AG10803 (cell line): ENCODE results near the genes RNF169 and DGAT2.

GRCh38 chr11:74681816-74682256 lies 49.4 kb downstream of the CHRDL2 start:
- RRBS: no CpG with 5 or more reads among the region's 5 CpGs

DNA sequence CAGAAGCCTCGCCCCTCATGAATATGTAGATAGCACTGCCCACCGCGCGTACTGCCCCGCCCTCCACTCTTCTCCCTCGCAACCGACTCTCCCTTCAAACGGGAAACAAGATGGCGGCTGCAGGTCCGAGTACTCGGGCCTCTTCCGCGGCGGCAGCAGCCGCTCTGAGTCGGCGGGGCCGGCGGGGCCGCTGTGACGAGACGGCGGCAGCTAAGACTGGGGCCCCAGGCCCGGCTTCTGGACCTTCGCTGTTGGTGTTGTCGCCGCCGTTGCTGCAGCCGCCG lies at the start of gene RNF169:
Gene RNF169, plus strand, starts transcription at position 79 of the 284 bp plus-strand sequence.
- RRBS: 1% methylated on average over 13 of the region's 30 CpGs

- RRBS: no CpG with 5 or more reads among the region's 1 CpG
Measured at GRCh38 chr11:74810013-74810421, 61.4 kb downstream of the RNF169 start.

DNA sequence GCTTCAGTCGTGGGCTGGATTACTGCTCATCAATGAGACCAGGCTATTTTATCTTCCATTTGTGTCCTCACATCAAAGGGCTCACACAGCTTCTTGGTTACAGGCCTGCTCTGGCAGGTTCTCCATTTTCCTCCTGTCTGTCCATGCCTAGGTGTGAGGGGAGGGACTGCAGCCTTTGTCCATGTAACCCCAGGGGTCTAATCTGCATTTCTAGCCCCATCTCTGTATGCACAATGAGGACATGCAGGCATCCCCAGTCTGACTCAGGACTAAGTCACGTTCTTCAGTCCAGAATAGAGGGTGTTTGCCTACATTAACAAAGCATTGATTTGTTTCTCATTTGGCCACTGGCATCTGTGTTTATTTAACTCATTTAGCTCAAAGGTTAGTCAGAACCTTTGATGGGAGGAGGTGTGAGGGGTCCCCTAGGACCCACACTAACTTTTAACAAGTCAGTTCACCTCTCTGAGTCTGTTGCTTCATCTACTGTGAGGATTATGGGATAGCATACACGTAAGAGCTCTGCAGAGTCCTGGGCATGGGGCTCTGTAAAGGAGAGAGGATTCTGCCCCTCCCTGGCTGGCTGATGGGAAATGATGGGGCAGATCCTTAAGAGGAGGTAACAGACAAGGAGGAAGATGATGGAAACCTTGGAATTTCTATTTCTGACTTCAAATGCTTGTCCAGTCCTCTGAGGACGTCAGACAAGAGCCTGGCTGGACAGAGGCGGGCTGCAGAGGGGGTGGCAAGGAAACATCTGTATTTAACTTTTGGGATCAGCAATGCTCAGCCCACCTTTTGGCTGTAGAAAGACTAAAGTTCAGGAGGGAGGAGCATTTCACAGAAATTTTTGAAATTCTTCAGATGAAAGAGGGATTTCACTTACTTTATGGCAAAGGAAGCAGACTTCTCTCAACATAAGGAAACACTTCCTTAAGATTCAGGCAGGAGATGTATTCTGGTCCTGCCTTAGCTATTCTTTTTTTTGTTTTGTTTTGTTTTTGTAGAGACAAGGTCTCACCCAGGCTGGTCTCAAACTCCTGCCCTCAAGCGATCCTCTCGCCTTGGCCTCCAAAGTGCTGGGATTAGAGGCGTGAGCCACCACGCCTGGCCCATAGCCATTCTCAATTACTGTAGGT lies 98.8 kb downstream of the XRRA1 start:
- RRBS: no CpG with 5 or more reads among the region's 9 CpGs

GRCh38 chr11:75031199-75031993 lies 42.7 kb downstream of the NEU3 start:
- RRBS: no CpG with 5 or more reads among the region's 4 CpGs

DNA sequence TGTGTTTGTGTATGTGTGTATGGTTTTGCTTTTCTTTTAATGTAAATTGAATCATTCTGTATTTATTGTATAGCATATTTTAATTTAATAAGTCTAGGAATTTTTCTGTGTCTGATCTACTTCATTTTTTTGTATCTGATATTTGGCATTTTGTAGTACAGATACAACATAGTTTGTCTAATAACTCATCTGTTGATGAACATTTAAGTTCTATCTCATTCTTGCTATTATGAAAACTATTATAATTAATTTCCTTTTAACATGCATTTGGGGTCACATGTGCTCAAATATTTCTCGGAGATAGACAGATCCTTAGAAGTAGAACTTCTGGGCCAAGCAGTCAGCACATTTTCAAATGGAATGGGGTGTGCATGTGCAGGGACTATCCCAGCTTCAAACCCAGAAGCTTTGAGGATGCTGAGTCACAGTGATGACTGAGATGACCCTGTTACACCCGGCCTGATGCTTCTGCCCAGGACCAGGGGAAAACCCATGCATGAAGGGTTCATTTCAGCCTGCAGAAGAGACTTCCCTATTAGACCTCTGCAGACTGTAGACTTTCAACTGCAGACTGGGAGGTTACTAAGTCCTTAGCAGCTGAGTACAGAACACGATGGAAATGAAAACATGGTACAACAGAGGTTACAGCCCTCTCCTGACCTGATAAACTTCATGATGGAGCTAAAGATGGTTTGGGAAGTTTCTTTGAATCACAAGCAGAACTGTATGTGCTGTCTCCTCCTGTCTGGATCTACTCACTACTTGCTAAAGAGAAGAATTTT lies 50.7 kb upstream of the SLCO2B1 start:
- RRBS: no CpG with 5 or more reads among the region's 3 CpGs

- RRBS: no CpG with 5 or more reads among the region's 8 CpGs
Measured at GRCh38 chr11:75133878-75134635, 16.9 kb upstream of the SLCO2B1 start.

DNA sequence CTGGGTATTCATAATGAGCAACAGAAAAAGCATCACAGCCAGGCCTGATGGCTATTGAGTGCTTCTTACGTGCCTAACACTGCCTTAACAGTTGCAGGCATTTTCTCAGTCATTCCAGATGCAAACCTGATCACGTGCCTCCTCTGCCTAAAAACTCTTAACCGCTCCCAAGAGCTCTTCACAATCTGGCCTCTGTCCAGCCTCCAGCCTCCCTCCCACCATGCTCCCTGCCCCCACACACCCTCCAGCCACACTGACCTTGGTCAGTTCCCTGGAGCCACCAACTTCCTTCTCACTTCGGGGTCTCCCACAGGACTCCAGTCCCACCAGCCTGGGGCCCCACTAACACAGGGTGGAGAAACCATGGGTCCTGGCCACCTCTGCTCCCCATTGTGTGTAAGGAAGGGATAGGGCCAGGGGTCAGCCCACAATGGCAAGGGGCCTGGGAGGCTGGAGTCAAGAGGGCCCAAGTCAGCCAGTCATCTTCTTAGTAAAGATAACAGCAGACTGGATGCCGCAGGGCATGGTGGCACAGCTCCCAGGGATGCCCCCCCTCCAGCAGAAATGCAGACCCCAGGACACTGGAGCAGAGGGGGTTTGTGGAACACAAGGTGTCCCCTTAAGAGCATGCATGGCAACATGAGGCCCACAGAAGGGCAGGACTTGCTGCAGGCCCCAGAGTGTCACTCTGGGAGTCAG lies 37.5 kb downstream of the ARRB1 start:
- RRBS: no CpG with 5 or more reads among the region's 5 CpGs

- RRBS: no CpG with 5 or more reads among the region's 3 CpGs
Measured at GRCh38 chr11:75371838-75372284, 20.4 kb upstream of the ARRB1 start.

DNA sequence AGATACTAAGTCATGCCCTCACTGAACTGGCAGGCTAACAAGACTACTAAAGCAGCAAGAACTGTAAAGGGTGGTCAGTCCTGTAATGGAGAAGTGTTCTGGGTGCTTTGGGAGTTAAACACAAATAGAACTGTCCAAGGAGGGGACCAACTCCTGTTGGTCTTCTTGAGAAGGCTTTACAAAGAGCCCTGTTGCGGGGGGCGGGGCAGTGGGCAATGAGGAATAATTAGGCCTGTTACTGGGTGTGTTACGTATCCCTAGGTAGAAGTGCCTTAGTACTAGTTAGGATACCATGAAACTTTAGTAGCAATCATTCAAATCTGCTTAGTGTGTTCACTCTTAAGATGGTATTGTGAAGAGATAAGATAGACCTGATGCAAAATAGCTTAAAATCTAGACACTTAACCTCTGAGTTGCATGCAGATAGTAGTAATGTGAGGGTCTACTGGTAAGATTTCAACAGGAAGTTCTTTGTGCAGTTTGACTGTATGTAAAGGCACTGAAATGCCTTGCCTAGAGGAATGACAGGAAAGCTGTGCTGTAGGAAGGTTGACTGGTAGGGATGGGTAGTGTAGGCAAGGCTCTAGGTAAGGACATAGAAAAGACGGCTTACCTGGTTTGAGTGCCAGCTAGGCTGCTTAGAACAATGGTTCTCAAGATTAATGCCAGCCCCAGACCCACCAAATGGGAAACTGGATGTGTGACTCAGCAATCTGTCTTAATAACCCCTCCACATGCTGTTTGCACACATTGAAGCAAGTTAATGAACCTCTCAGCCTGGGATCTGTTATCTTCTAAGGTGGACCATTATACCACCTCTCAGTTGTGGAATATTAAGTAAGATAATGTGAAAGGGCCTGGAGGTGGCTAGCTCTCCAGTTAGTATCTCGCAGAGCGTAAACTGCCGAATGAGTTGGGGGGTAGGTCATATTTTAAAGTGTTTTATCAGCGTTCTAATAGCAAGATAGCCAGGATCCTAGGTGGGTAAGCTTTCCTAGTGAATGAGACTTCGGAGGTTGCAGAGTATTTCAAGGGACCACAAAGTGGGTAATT lies 3.6 kb downstream of the RPS3 start:
- RRBS: no CpG with 5 or more reads among the region's 9 CpGs

- RRBS: no CpG with 5 or more reads among the region's 17 CpGs
Measured at GRCh38 chr11:75403627-75404713, 4.7 kb downstream of the RPS3 start.

- RRBS: no CpG with 5 or more reads among the region's 11 CpGs
Measured at GRCh38 chr11:75522922-75523758, 2.6 kb downstream of the GDPD5 start.

GRCh38 chr11:75568586-75569232 lies 6.7 kb downstream of the SERPINH1 start:
- RRBS: no CpG with 5 or more reads among the region's 14 CpGs

GRCh38 chr11:75576376-75577057 lies 14.5 kb downstream of the SERPINH1 start:
- RRBS: no CpG with 5 or more reads among the region's 13 CpGs

- RRBS: no CpG with 5 or more reads among the region's 2 CpGs
Measured at GRCh38 chr11:75715619-75715999, 2.0 kb upstream of the MOGAT2 start.

GRCh38 chr11:75721645-75722595 lies 4.3 kb downstream of the MOGAT2 start:
- RRBS: 54% methylated on average over 2 of the region's 17 CpGs

DNA sequence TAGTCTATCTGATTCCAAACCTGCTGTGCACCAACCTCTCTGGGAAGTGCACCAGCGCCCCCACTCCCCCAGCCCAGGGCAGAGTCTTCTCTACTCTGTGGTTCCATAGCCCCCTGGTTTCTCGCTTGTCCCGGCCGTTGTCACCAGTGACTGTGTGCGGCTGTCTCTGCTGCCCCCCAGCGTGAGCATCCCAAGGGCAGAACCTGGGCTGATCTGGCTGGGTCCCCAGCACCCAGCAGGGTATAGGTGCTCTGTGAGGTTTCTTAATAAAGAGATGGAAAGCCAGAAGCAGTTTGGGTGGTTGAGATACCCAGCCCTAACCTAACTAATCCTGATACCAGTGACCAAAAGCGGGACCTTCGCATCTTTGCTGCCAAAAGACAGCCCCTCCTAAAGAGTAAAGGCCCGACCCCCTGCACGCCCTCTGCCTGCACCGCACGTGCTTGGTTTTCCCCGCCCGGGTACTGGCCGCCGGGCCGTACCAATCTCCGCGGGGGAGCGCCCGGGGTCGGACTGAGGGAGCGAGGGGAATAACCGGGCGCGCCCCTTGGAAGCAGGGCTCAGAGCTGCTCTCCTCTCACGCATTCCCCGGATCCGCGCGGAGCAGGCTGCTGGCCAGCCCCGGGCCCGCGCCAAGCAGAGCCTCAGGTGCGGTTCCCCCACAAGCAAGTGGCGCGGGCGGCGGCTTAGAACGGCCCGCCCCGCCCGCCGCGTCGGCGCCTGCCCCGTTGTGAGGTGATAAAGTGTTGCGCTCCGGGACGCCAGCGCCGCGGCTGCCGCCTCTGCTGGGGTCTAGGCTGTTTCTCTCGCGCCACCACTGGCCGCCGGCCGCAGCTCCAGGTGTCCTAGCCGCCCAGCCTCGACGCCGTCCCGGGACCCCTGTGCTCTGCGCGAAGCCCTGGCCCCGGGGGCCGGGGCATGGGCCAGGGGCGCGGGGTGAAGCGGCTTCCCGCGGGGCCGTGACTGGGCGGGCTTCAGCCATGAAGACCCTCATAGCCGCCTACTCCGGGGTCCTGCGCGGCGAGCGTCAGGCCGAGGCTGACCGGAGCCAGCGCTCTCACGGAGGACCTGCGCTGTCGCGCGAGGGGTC lies at the start of gene DGAT2:
Gene DGAT2, plus strand, starts transcription at position 767 of the 1,090 bp plus-strand sequence.
- RRBS: 3% methylated on average over 33 of the region's 90 CpGs

DNA sequence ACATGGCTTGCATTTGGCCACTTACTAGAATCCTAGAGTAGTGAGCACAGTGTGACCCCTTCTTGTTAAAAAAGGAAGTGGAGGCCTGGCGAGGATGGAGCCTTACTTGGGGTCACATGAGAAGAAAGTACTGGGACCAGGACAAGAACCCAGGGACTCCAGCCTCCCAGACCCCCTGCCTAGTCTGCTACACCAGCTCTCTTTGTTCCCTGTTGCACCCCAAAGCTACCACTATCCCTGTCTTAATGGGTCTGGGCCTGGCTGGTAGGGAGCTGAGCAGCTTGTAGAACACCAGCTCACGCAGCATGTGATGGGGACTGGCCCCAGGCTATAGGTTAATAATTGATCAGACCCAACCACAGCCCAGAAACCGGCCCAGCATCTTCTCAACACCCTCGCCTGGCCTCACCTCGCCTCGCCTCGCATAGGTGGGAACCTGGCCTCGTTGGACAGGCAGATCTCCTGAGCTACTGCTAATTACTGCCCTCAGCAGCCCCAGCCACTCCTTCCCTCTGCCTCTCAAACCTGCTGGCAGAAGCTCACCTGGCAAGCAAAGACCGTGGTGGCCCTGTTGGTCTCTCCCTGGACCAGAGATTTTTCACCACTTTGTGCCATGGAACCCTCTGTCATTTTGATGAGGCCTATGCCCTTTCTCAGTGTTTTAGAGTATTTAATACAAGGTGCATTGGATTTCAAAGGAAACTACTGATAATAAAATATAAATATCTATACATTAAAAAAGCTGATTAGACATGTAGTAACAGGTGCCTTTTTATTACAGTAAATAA lies 17.8 kb downstream of the DGAT2 start:
- RRBS: no CpG with 5 or more reads among the region's 9 CpGs

DNA sequence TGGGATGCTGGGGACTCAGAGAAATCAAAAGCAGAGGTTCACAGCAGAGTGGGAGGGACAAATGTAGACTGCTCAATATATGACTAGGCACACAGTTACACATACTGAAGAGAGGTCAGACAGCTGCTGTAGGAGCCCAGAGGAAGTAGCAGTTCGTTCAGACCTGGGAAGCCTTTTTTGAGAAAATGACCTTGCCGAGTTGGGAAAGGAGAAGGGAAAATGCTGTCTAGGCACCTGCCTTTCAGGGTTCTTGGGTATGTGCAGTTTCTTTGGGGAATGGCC lies 4.3 kb upstream of the UVRAG start:
- RRBS: no CpG with 5 or more reads among the region's 2 CpGs

GRCh38 chr11:75891986-75892531 lies 77.0 kb downstream of the UVRAG start:
- RRBS: no CpG with 5 or more reads among the region's 3 CpGs